ENCODE measurements around the gene THUMPD2.

DNA sequence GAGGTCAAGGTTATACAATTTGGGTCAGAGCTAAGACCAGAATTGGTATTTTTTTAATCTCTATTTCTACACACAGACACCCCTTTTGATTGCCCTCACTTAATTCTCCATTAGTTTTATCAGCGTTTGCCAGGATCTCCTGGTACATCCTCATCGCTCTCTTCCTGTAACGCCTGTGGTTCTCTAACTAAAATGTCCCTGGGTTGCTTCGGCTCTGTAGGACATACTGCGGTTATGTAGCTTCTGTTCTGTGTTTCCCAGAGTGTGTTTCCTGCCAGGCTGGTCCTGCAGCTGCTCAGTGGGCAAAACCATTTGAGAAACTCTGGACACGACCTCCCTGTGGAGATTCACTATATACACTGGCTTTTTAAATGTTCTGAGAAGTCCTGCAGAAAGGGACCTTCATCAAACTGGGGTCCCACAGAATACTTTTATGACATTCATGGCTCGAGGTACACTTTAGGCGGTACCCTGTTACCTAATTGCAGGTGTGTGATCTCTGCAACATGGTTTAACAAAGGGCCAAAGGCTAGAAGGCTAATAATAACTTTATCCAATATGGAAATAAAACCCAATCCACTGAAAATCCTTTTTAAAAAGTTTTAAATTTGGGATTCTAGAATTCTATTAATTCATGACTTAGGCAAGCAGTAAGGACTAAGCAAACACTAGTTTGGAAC is 5.4 kb downstream of the CDC42EP3 start:
- RRBS = no CpG with 5 or more reads among the region's 8 CpGs

- RRBS = 0% methylated on average over 4 of the region's 25 CpGs
These were observed 360 bp upstream of the CDC42EP3 start for GRCh38 chr2:37671880-37672123.

DNA sequence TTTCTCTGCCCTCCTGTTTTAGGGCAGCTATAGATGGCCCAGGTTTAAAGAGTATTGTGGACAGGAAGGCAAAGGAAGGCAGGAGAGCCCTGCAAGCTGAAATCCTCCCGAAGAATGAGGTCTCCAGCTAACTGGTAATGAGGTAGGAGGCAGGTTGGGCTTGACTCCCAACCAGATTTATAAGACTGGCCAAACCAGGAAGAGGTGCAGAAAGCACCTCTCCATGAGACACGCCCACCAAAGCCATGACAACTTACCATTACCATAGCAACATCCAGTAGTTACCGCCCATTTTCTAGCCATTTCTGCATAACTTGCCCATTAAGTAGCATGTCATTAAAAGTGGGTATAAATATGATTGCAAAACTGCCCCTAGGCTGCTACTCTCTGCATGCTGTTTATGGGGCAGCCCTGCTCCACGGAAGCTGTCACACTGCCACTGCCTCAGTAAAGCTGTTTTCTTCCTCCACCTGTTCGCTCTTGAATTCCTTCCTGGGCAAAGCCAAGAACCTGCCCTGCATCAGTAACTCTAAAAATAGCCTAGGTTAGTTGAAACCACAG is 132.0 kb downstream of the ATL2 start:
- RRBS = no CpG with 5 or more reads among the region's 5 CpGs

- RRBS = no CpG with 5 or more reads among the region's 6 CpGs
These were observed 795 bp upstream of the ATL2 start for GRCh38 chr2:38377810-38378326.

DNA sequence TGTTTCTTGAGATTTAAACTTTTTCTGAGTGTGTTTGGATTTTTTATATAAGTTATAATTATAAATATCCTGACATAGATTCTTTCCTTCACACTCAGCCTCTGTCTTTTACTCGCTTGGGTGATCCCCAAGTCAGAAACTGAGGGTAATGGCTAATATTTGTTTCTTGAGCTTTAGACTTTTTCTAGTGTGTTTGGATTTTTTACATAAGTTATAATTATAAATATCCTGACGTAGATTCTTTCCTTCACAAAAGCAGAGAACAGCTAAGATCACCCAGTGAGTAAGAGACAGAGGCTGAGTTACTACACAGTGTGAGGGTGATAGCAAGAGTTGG is 89.2 kb downstream of the HNRNPLL start:
- RRBS = no CpG with 5 or more reads among the region's 2 CpGs

DNA sequence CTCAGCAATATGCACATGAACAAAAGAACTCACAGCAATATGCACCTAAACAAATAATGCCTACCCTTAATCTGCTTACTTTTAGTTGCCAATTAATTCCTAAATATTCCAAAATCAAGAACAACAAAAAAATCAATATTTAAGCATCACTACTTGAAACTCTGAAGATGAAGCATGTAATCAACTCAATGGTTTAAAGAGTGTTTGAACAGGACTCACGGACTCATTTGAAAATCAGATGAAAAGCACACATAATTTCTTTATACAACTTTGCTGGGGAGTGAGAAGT is 11.8 kb downstream of the HNRNPLL start:
- RRBS = no CpG with 5 or more reads among the region's 1 CpG

DNA sequence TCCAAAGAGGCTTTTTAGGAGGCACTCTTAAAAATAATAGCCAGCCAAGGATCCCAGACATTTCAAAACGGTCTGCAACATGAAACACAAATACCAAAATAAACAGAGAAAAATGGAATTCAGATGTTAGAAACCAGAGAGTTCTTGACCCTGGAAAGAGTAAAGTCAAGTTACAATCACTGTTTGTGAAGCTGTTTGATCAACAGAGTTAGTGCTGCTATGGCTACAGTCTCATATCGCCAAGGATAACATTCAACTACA is 17.4 kb upstream of the HNRNPLL start:
- RRBS = no CpG with 5 or more reads among the region's 2 CpGs

DNA sequence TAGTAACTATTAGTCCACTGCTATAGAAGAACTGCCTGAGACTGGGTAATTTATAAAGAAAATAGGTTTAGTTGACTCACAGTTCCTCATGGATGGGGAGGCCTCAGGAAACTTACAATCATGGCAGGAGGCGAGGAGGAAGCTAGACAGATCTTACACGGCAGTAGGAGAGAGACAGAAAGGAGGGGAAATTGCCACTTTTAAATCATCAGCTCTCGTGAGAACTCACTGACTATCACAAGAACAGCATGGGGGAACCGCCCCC is 5.3 kb downstream of the GALM start:
- RRBS = no CpG with 5 or more reads among the region's 4 CpGs

DNA sequence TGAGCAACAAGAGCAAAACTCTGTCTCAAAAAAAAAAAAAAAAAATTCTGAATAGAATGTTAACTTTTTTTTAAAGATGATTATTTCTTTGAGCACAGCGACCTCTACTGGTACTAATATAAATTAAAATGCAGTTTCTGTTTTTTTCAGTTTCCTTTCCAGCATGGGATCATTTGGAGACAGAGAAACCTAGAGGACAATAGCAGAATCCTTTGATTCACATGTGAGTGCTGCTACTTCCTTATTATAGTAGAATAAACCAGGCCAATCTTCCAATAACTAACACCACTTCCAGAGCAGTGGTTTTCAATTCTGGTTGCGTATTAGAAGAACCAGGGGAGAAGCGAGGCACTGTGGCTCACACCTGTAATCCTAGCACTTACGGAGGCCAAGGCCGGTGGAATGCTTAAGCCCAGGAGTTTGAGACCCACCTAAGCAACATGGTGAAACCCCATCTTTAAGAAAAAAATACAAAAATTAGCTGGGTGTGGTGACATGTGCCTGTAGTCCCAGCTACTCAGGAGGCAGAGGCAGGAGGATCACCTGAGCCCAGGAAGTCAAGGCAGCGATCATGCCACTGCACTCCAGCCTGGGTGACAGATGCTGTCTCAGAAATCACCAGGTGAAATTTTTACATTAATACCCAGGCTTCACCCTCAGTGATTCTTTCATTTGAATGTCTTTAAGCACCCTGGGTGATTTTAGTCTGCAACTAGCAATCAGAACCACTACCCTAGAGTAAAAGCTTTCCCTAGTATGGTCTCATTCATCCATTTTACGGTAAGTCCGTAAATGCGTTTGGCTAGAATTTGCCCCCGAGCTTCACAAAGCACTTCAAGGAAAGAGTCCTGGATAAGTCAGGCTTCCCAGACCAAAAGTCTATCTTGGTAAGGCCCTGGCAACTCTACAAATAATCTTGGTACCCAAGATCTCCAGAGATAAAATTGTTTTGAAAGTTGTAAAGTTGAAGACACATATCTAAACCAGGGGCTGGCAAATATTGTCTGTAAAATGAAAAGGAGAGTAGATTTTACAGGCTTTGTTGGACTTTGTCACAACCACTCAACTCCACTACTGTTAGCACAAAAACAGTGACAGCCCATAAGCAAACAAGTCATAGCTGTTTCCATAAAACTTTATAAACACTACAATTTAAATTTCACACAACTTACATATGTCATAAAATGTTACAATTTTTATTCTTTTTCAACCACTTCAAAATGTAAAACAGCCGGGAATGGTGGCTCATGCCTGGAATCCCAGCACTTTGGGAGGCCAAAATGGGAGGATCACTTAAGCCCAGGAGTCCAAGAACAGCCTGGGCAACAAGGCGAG is 9.7 kb downstream of the SRSF7 start:
- RRBS = no CpG with 5 or more reads among the region's 12 CpGs

- RRBS = no CpG with 5 or more reads among the region's 8 CpGs
These were observed 8.1 kb downstream of the SRSF7 start for GRCh38 chr2:38743016-38743545.

GRCh38 chr2:38747412-38748507 is 3.4 kb downstream of the SRSF7 start:
- RRBS = no CpG with 5 or more reads among the region's 16 CpGs

GRCh38 chr2:38751713-38752118 is 555 bp upstream of the SRSF7 start:
- RRBS = no CpG with 5 or more reads among the region's 10 CpGs

DNA sequence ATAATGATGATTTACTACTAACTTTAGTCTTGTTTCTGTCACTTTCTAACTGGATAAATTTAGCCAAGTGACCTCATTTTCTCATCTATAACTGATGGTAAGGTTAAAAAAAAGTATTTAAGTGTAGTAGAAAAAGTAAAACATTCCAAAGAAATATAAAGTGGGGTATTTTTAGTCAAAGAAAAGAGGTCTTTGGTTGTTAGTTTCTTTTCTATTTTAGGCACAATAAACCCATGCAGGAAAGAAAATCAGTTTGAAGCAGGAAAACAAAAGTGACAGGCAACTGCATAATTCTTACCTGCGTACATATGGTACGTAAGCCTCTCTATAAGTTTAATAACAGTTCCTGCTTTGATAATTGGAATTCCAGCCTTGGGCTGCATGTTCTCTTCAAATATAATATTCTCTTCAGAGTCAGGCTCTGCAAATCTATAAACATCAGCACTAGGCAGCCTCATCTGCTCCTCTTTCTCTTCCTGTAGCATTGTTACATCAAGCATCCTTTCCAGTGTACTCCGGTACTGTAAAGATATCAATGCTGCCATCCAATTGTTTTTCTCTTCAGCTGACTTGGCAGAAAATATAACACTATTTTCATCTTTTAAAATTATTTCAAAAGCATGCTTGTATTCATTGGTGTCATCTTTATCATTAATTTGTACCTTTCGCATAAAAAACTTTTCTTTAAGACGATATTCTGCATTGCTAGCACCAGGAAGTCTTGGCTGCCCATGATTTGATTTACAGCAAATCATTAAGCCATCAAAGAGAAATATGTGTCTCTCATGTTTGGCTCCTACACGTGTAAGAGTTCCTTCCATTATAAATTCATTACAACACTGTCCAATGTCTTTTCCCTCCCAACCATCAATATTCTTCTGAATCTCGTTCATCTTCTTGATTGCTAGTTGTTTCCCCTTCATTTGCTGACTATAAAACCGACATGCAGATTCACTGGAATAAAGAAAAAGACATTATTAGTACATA is 98.3 kb downstream of the SOS1 start:
- RRBS = no CpG with 5 or more reads among the region's 8 CpGs

GRCh38 chr2:39246183-39247085 is 125.6 kb upstream of the SOS1 start:
- RRBS = no CpG with 5 or more reads among the region's 2 CpGs

DNA sequence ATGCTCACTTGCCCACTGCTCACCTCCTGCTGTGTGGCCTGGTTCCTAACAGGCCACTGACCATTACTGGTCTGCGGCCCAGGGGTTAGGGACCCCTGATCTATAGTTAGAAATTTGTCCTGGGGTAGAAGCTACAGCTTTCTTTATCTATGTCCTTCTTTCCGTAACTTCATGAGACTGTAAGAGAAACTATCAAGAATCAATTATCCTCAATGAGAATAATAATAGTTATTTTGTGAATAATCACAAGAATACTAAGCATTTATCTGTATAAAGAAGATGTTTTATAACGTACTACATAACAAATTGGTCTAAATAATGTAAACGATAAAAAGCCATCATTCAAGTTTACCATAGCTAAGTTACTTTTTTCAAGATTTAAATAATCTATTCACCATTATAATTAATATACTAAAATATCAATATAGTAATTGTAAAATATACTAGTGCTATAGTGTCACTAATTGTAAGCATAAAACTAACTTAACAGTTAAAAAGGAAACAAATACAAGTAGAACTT is 150.7 kb downstream of the MAP4K3 start:
- RRBS = no CpG with 5 or more reads among the region's 4 CpGs

- RRBS = no CpG with 5 or more reads among the region's 2 CpGs
These were observed 101.5 kb downstream of the MAP4K3 start for GRCh38 chr2:39335472-39336024.

GRCh38 chr2:39608708-39609333 is 56.9 kb upstream of the TMEM178A start:
- RRBS = no CpG with 5 or more reads among the region's 6 CpGs

GRCh38 chr2:39778516-39779456 is at the start of gene THUMPD2:
Gene THUMPD2, minus strand, starts transcription at chr2:39779258.
- RRBS = no CpG with 5 or more reads among the region's 59 CpGs

- RRBS = no CpG with 5 or more reads among the region's 1 CpG
These were observed 322.0 kb upstream of the THUMPD2 start for GRCh38 chr2:40100950-40101600.

GRCh38 chr2:40324628-40325347 is 127.1 kb downstream of the SLC8A1 start:
- RRBS = no CpG with 5 or more reads among the region's 1 CpG

Data from islet of Langerhans (tissue), 1 donor.